Endothelial cell (in vitro differentiated cells): Measurements from ENCODE around the genes AHCTF1, ZNF124, OR2T8, OR2G6 and PGBD2.

- PRO-cap = bidirectional peak, plus-strand start at chr1:246932274, minus-strand start at chr1:246931924
Measured at GRCh38 chr1:246931742-246932217, at the start of gene AHCTF1. Gene AHCTF1, minus strand, starts transcription at chr1:246931948.

GRCh38 chr1:247112897-247113619, 8.9 kb upstream of the ZNF669 start:
- PRO-cap = bidirectional peak, plus-strand start at chr1:247113308, minus-strand start at chr1:247113176

GRCh38 chr1:247171822-247172120, at the start of gene ZNF124:
Gene ZNF124, minus strand, starts transcription at chr1:247172020.
- PRO-cap = no peak

- PRO-cap = no peak
Measured at GRCh38 chr1:247207843-247208358, 36.1 kb upstream of the ZNF124 start.

DNA sequence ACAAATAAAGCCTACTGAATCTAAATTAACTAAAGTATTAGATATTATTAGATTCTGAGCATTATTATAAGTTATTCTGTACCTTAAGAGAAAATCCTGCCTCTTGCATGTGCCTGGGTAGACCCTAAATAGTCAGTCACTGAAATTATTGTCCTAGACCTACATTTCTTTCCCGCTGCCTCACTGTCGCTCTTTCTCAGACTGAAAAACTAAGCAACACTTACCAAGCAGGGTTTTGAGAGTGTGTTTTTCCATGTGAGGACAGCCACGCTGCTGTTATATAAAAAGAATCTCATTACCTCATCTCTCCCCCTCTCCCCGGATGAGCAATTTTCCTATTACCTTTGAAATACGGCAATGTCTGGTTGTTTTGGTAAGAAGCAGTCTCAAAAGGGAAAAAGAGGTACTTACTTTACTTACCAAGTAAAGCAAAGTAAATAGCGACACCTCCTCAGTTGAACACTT, 71.6 kb upstream of the ZNF124 start:
- PRO-cap = no peak

DNA sequence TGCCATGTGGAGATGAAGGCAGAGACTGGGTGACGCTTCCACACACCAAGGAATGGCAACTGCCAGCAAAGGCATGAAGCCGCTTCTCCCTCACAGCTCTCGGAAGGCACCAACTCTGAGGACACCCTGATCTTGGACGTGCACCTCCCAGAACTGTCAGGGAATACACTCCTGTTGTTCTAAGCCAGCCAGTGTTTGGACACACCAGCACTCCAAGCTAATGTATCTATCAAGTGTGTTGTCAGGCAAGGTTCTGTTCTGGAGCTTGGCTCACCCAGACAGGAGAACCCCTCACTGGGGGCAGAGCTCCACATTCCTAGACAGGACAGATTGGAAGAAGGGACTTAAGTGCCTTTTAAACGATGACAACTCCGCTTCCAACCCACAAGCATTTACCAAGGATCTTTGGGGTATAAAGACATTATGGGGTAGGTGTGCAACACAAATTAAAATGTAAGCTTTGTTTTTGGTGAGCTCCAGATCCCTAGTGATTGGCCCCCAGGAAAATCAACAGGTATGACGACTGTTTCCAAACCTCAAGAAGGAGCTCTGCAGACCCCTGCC, 32.3 kb downstream of the ZNF496 start:
- PRO-cap = no peak

DNA sequence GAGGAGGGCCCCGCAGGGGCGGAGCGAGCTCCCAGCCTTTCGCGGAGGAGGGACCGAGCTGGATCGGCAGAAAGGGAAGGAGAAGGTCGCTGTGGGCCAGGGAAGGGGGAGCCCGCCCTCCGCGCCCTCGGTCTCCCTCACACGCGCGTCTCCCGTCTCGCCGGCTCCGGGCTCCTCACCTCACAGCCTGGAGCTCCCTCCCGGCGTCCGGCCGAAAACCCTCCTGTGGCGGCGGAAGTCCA, 493 bp downstream of the ZNF496 start:
- PRO-cap = bidirectional peak, plus-strand start at position 69 of the sequence, minus-strand start outside the sequence

- PRO-cap = no peak
Measured at GRCh38 chr1:247445883-247446214, 12.1 kb downstream of the OR2B11 start.

- PRO-cap = no peak
Measured at GRCh38 chr1:247456891-247457535, 891 bp downstream of the OR2B11 start.

GRCh38 chr1:247530588-247531225, 5.5 kb downstream of the OR2C3 start:
- PRO-cap = no peak

- PRO-cap = no peak
Measured at GRCh38 chr1:247906100-247907161, 11.0 kb downstream of the OR2W3 start.

GRCh38 chr1:247919964-247920357, at the start of gene OR2T8:
Gene OR2T8, plus strand, starts transcription at chr1:247920252.
- PRO-cap = no peak

DNA sequence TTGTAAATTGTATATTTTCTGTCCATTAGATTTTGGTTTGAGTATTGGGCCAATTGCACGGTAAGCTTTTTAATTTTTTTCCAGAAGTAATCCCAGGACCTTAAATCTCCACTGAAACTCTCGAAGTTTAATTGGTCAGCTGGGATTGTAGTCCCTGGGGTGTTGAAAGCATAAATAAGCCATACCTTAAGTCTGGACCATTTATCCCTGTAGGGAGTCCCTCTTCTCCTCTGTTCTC, at the start of gene OR2G6:
Gene OR2G6, plus strand, starts transcription at position 179 of the 238 bp plus-strand sequence.
- PRO-cap = no peak

- PRO-cap = no peak
Measured at GRCh38 chr1:248730844-248731377, 24.6 kb downstream of the LYPD8 start.

DNA sequence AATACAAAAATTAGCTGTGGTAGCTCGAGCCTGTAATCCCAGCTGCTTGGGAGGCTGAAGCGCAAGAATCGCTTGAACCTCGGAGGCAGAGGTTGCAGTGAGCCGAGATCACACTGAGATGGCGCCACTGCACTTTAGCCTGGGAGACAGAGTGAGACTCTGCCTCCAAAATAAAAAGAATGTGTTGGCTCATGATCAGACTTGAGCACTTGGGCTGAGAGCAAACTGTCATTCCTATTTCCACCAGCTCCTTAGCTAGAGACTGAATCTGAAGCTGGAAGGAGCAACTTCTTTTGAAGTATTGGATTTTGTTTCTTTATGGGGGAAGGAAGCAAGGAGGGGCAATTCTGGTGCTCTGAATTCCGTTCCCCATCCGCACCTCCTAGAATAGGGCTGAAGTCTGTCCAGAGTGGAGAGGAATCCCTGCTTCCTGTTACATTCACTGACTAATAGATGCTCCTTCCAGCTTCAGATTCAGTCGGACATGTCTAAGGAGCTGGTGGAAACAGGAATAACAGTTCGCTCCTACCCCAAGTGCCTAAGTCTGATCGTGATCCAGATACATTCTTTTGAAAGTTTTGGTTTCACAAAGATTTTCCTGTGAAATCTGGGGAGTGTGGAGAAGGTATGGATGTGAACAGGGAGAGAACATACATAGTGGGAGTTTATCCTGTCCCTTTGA, 3.9 kb downstream of the ZNF672 start:
- PRO-cap = no peak

DNA sequence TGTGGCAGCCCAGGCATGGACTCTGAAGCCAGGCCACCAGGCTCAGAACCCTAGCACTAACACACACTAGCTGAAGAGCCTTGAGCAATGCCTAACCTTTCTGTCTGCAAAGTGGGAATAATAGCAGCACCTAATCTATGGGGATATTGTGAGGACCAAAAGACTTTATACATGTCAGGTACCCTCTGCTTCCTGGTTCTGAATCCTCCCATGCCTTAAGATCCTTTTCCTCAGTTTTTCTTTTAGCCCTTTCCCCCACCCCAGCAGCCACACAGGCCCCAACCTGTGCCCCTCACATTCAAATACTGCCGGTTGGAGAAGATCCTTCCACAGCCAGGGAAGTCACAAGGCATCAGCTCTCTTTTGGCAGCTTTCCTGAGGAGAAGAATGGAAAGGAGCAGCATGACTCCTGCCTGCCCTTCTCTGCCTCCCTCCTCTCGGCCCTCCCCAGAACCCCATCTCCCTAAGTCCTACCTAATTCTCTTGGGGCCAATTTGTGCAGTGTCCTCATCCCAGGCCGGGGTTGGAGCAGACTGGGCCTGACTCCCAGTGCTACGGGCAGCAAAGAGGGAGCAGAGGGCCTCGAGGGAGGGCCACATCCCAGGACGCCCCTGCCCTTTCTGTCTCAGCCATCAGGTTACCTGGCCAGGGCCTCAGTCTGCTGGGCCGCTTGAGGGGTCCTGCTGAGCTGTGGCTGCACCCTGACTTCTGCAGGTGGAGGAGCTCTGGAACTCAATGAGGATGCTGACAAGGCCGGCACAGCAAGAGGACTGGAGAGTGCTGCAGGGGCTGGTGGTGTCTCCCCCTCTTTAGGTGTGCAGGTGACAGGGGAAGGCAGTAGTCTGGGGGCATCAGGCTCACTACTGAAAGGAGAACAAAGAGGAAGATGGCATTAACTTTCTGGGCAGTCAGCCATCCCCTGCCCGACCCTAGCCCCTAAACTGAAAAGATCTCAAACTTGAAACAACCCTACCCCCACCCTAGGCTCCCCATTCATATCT, 3.5 kb downstream of the ZNF692 start:
- PRO-cap = no peak

DNA sequence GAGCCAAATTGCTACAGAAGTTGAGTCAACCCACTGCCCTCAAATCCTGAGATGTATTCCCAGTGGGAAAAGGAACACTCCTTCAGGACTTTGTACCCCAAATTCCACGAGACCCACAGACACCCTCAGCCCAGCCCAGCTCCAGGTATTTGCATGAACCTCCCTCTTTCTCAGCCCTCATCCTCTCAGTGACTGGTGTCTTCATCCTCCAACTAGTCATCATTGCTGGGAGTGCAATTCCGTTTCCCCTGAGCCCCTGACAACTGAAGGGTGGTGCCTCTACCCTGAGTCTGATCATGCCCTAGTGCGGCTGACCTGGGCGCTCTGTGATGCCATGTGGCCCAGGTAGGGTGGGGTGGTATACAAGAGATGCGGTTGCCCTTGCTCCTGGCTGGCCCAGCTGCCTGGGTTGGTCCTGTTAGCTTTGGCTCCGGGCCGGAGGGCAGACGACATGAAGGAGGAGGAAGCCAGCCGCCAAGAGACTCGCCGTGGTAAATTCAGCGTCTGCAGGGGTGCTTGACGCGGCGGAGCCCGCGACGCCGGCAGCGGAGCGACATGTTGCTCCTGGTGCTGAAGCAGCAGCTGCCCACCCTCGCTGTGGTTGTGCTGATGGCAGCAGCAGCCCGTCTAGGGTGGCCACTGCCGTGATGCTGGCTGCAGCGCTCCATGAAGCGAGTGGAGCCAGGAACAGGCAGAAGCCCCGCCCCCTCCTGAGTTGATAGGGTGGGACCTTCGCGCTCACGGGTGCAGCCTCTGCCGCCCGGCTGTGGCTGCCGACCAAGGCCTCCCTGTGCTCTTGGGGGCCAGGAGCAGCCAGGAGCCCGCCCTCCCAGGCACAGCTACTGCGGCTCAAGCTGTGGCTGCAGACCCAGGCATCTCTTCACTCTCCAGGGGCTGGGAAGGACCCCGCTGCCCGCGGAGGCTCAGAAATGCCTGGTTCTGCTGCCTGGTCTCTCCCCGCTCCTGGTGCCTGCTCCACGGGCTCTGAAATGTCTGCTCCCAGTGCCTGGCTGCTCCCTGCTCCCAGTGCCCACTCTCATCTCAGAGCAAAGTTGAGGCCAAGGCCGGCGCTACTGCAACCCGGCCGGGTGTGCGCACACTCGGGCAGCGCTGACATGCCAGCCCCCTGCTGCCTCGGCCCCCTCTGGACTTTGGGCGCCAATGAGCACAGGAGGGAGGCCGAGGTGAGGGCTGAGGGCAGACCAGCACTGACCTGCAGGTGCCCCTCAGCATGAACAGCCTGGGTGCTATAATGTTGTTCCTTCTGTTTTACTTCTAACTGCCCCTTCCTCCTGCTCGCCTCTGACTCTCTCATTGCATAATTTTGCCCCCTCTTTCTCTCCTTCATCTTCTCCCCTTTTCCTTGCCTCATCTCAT, 4.2 kb upstream of the ZNF692 start:
- PRO-cap = bidirectional peak, plus-strand start at position 743 of the sequence, minus-strand start at position 677 of the sequence

- PRO-cap = bidirectional peak, plus-strand start at chr1:248906237, minus-strand start at chr1:248906096; bidirectional peak, plus-strand start at chr1:248906779, minus-strand start at chr1:248906473
Measured at GRCh38 chr1:248905866-248906941, at the start of gene PGBD2. Gene PGBD2, plus strand, starts transcription at chr1:248906235.